ENCODE measurements around the genes AATK and CEP131.

GRCh38 chr17:80762154-80762656 is 217.6 kb downstream of the RPTOR start:
- RRBS, result 63% methylated on average over 5 of the region's 12 CpGs

DNA sequence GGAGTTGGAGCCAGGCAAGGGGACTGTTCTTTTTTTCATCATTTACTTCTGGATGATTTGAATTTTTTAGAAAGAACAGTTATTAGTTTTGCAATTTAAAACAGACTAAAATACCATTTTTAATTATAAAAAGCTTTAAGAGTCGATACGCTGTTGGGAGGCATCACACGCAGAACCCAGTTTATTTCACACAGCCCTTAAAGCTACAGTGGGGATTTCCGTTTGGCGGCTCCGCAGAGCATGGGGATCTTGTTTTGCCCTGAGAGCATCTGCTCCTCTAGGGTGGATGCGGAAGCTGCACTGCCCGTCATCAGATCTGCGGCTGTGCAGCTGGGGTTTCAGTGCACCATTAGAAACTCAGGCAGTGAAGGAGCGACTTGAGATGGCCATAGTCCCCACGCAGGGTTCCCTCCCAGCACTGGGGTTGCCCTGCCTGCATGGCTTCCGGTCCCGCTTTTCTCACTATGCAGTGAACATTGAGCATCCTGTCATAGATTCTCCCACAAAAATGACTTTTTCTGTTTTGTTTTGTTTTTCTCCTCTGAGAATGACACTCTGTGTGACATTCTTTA is 62.2 kb upstream of the CHMP6 start:
- RRBS, result no CpG with 5 or more reads among the region's 13 CpGs

- RRBS, result 16% methylated on average over 2 of the region's 20 CpGs
Observed at GRCh38 chr17:81049167-81049916, 14.4 kb downstream of the BAIAP2 start.

GRCh38 chr17:81144347-81144880 is 20.9 kb upstream of the PVALEF start:
- RRBS, result 16% methylated on average over 6 of the region's 19 CpGs

GRCh38 chr17:81148656-81149675 is 16.3 kb upstream of the PVALEF start:
- RRBS, result 69% methylated on average over 4 of the region's 33 CpGs

DNA sequence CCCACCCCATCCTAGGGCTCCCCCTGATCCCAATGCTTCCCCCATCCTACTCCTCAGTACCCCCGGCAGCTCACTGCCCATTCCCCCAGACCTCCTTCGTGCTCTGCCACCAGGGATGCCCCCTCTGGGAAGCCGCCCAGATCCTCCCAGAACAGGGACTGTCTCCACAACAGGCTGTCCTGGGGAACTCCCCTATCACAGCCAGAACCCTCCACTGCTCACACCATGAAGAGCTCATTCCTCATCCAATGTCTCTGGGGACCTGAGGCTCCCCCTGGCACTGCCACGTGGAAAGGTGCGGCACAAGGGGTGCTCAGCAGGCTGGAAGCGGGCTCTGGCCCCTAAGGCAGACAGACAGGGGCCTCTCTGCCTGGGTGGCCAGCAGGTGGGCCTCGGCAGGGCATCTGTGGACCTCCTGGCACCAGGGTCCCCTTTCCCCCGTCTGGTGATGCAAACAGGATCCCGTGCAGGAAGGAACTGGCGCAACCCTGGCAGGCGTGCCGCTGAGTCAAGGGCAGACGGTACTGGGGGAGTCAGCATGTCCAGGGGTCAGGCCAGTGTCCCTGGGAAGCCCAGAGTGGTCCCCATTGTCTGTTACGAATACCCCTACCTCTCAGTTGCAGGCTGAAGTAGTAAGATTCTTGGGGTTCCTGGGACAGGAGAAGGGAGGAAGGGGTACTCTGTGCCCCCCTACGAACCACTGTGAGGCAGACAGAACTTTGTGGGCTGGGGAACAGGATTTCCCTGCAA is 14.7 kb upstream of the PVALEF start:
- RRBS, result no CpG with 5 or more reads among the region's 15 CpGs

GRCh38 chr17:81166064-81166319 is at the start of gene AATK:
Gene AATK (minus strand): TSS chr17:81166221.
- RRBS, result 6% methylated on average over 25 of the region's 45 CpGs

- RRBS, result 2% methylated on average over 31 of the region's 107 CpGs
Observed at GRCh38 chr17:81222651-81223728, at the start of gene CEP131. Gene CEP131 (minus strand): TSS chr17:81222965.

DNA sequence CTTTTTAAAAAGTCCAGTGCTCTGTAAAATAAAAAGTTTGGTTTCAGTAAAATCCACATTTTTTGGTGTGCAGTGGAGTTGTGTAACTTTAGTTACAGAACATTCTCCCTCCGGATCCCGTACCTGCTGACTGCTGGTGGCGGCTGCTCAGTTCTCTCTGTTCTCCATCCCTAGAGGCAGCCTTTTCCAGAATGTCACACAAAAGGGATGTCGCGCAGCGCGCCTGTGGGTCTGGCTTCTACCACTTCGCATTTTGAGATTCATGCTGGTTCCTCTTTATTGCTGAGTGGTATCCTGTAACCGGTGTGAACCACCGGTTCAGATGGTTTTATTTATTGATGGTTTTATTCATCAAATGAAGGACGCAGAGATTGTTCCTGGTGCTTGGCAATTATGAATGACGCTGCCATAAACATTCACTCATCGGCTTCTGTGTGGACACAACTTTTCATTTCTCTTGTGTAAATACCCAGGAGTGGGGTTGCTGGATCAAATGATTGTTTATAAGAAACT is 1.0 kb upstream of the CEP131 start:
- RRBS, result no CpG with 5 or more reads among the region's 13 CpGs

GRCh38 chr17:81246125-81246715 is 7.1 kb downstream of the NDUFAF8 start:
- RRBS, result no CpG with 5 or more reads among the region's 21 CpGs

GRCh38 chr17:81249199-81249706 is 10.1 kb downstream of the NDUFAF8 start:
- RRBS, result no CpG with 5 or more reads among the region's 5 CpGs

GRCh38 chr17:81295909-81296638 is 967 bp upstream of the SLC38A10 start:
- RRBS, result 7% methylated on average over 3 of the region's 20 CpGs

DNA sequence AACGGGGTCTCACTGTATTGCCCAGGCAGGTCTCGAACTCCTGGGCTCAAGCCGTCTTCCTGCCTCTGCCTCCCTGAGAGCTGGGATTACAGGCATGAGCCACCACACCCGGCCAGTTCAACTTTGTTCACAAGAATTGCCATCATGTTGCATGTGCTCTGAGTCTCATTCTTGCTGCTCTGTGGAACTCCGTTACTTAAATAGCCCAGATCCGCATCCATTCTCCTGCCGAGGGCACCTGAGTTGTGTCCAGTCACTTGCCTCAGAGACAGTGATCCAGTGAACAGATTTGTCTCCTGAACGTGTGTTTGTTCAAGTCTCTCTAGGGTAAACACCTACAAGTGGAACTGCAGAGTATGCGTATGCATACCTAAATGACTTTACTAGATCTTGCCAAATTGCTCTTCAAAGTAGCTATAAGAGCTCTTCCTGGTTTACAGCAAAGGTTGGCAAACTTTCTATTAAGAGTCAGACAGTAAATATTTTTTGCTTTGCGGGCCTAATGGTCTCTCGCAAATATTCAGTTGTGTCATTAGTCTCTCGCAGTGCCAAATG is 3.4 kb upstream of the SLC38A10 start:
- RRBS, result no CpG with 5 or more reads among the region's 12 CpGs

DNA sequence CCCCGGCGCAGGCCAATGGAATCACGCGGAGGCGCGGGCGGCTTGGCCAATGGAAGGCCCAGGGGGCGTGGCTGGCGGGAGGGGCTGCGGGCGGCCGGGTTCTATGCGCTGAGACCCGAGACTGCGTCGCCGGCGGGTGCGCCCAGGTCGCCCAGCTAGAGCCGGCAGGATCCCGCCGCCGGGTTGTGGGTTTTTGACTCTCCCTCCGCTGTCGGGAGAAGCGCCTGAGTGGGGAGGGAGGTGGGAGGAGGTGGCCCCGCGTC is 49.0 kb upstream of the BAHCC1 start:
- RRBS, result 0% methylated on average over 11 of the region's 29 CpGs

DNA sequence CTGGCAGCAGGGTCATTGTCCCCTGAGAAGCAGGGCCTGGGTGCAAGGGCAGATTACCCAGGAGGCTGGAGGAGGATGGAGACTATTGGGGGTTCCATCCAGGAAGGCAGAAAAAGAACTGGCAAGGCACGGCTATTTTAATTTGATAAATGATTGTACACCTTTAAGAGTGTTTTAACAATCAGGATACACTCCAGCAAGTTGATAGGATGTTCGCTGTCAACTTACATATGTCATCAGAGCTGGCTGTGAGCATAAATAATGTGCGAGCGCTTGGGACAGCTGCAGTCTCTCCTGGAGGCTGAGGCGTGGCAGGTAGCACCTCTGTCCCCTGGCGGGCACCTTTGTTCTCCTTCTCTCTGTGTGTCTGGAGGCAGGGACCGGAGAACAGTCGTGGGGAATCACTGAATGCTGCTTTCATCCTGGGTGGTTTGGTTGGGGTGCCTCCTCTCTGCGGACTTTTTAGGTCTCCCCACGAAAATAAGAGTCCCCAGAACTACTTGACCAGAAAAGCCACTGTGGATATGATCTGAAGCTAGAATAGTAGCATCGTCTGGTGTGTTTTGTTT is 9.3 kb downstream of the BAHCC1 start:
- RRBS, result no CpG with 5 or more reads among the region's 11 CpGs

GRCh38 chr17:81436266-81436971 is 41.2 kb downstream of the BAHCC1 start:
- RRBS, result 18% methylated on average over 2 of the region's 24 CpGs

DNA sequence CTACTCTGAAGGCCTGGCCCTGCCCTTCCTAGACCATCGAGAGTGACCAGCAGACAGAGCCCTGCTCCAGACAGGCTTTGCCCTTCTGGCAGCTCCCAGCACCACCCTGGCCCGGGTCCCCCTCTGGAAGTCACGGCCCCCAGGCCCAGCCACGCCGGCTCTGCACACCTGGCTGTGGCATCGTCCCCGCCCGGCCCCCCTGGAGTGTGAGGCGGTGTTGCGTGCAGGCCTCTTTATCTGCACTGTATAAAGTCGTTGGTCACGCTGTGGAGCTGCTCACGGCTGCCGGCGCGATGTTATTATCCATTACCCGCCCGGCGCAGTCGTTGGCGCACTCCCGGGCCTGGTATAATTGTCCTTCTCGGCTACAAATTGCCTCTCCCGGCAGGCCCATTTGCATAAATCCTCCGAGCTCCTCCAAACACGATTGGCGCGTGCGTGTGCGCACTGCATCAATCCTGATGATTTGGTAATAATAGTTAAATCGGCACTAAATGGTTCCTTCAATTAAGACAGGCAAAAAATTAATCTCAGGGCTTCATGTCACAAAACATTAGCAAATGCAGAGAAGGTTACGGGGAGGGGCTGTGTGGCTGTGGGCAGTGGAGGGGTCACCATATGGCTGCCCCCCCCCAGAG is 57.8 kb downstream of the BAHCC1 start:
- RRBS, result 9% methylated on average over 11 of the region's 32 CpGs

GRCh38 chr17:81481158-81482154 is 31.1 kb downstream of the ACTG1 start:
- RRBS, result no CpG with 5 or more reads among the region's 101 CpGs

- RRBS, result 10% methylated on average over 14 of the region's 95 CpGs
Observed at GRCh38 chr17:81483836-81485091, 28.3 kb downstream of the ACTG1 start.

GRCh38 chr17:81487716-81488256 is 24.8 kb downstream of the ACTG1 start:
- RRBS, result 9% methylated on average over 44 of the region's 76 CpGs

All from GM12891 (cell line).